ENCODE results near the genes TNFAIP8L3 and LYSMD2.

GRCh38 chr15:50560896-50561457, 14.5 kb upstream of the USP50 start:
- PRO-cap, result no peak

DNA sequence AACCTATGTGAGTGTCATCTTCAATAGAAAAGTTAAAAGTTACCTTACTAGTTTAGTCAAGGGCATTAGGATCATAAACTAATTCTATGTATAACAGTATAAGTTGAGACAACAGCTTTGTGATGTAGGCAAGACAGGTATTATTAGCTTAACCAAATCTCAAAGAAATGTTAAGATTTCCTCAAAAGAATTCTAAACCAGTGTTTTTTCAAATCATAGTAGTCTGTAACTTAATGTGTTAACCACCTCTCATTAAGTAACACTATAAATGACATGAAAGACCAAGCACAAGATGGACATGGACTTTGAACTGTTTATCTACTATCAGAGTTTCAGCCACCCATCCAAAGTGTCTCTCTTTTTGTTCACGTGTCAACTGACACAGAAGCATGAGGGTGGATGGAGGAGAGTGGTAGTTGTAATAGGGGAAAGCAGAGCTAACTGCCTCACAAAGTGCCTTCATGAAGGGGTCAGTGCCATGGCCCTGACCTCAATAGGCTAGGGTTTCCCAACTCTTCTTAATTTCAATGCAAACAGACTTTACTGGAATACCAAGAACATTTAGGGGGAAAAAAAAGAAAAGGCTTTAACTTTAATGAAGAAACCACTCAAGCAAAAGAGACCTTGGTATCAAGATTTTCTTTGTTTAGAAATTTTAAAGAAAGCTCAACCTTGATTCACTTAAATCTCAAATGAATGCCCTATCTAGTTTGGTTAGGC, 32.1 kb upstream of the TRPM7 start:
- PRO-cap, result no peak

- PRO-cap, result no peak
Measured at GRCh38 chr15:50908861-50909020, 258 bp downstream of the AP4E1 start.

DNA sequence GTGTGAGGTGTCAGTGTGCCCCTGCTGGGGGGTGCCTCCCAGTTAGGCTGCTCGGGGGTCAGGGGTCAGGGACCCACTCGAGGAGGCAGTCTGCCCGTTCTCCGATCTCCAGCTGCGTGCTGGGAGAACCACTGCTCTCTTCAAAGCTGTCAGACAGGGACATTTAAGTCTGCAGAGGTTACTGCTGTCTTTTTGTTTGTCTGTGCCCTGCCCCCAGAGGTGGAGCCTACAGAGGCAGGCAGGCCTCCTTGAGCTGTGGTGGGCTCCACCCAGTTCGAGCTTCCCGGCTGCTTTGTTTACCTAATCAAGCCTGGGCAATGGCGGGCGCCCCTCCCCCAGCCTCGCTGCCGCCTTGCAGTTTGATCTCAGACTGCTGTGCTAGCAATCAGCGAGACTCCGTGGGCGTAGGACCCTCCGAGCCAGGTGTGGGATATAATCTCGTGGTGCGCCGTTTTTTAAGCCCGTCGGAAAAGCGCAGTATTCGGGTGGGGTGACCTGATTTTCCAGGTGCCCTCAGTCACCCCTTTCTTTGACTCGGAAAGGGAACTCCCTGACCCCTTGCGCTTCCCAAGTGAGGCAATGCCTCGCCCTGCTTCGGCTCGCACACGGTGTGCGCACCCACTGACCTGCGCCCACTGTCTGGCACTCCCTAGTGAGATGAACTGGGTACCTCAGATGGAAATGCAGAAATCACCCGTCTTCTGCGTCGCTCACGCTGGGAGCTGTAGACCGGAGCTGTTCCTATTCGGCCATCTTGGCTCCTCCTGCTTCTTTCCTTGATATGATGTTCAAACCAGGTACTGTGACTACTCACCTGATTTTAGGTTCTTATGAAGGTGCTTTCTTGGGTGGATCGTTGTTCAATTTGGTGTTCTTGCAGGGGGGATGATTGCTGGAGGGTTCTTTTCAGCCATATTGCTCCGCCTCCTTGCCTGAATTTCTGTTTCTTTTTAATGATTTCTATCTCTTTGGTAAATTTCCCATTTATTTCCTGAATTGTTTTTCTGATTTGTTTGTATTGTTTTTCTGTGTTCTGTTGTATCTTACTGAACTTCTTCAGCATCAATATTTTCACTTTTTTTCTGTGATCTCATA, 57.5 kb downstream of the TNFAIP8L3 start:
- PRO-cap, result no peak

DNA sequence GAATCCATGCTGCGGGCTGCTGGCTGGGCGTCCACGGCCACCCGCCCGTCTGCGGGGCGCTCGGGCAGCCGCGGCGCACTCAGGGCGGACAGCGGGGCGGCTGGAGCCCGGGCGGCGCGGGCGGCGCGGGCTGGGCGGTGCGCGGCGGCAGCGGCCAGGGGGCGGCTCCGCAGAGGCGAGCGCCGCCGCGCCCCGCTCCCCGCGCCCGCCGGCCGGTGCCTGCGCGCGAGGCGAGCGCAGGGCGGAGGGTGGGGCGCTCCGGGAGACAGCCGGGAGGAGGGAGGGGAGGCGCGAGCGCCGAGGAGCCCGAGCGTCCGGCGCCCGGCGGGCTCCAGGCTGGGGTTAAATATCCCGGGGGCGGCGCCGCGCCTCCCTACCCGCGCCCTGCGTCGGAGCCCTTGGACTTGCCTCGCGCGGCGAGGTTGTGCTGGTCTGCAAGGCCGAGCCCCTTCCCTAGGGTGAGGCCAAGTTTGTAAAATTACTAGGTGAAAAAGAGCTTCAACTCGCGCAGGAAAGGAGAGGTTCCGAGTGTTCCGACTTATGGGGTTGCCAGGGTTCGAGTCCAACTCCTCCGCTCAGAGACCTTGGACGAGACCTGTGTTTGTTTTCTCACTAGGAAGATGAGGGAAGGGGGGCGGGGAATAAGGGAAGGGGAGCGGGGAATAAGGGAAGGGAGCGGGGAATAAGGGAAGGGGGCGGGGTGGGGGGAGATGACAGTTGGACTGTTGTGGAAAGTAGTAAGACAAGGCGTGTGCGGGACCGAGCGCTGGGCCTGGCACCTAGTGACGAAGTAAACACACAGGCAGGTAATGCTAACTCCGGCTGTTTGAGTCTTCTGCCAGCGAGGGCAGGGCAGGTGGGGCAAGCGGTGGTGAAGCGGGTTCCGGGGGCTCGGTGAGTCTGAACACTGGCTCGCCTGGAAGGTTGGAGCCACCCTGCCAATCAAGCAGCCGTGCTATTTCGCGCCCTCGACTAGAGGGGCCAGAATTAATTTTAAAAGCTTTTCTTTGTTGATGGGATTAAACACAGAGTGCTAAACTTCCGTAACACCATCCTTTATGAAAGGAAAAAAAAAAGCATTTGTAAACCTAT, at the start of gene TNFAIP8L3:
Gene TNFAIP8L3, minus strand, starts transcription at position 319 of the 1,092 bp plus-strand sequence.
- PRO-cap, result no peak

GRCh38 chr15:51342164-51342618, 736 bp downstream of the GLDN start:
- PRO-cap, result no peak

DNA sequence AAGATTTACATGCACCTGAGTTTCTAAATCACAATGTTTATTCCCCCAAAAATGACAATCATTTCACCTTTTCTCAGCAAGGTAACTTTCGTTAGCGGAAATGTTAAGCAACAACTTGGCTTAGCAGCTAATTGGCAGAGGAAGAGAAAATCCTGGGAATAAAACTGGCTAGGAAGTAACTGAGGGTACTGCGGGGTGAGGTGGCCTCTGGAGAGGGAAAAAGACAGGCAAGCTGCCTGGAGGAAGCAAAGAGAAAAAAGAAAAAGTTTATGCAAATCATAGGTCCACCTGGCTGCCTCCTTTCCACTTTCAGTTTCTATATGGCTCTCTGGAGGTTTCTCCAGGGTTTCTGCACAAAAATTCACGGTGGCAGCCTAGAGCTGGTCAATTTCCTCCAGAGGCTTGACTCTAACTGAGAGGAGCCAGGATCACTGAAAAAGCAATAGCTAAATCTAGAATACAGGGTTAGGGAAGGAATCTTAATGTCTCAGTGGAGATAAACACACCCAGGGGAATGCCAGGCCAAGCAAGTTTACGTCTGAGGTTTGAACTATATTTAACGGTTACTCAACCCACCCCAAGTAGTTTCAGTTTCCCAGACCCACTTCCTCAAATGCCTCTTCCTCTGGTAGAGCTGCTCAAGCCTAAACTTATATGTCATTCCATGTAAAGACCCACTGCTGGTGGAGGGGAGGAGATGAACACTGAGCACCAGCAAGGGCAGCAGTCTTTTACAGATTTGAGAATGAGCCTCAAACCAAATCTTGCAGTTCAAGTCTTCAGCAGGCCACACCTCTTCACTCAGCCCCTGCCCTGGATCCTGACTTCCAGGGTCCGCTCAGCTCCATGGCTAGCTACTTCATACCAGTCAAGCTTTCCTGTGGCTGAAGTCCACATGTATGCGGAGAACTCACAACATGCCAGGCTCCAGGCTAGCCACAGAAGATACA, 5.8 kb downstream of the LYSMD2 start:
- PRO-cap, result bidirectional peak, plus-strand start at position 584 of the sequence, minus-strand start at position 540 of the sequence

- PRO-cap, result bidirectional peak, plus-strand start at chr15:51737725, minus-strand start at chr15:51737646; bidirectional peak, plus-strand start at chr15:51737885, minus-strand start at chr15:51737822
Measured at GRCh38 chr15:51737542-51737974, at the start of gene LYSMD2. Gene LYSMD2, minus strand, starts transcription at chr15:51737655.

- PRO-cap, result no peak
Measured at GRCh38 chr15:51751786-51752691, 642 bp downstream of the TMOD2 start.

GRCh38 chr15:51848782-51849704, 19.6 kb downstream of the TMOD3 start:
- PRO-cap, result no peak

DNA sequence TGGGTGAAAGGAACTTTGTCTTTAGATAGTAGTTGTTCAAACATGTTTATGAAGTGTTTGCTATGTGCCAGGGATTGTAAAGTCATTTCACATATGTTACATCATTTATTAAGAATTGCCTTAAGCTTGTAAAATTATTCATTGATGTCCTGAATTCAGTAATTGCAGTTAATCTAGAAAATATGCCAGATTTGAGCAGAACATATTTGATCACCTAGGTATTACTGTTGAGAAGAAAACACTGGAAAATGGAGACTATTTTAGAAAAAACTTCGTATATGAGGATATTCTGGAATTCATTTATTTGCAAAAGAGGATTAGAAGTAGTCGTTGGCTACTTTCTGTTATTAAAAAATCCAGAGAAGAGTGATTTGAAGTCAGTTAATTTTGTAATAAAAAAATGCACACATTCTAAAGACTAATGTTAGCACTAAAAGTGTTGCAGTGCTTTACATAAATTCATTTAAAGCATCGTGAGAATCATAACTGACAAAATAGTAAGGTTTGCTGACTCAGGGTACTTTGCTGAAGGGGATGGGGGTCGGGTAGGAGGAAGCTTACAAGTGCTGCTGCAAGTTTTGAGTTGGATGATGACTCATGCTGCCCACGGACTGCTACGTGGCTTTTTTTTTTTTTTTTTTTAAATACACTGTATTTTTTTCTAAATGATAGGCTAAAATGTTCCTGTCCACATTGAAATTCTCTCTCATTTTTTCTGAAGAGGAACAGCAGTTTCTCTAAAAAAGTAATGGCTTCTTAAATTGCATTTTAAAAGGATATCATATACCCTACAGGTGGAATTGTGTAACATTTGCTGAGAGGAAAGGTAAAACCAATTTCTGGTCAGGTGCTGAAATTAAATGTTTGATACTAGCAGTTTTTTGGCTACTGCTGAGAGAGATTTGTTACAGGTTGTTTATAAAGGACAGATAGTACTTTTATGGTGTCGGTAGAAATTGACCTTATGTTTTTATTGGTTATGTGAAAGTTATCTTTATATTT, 2.0 kb downstream of the MAPK6 start:
- PRO-cap, result no peak

DNA sequence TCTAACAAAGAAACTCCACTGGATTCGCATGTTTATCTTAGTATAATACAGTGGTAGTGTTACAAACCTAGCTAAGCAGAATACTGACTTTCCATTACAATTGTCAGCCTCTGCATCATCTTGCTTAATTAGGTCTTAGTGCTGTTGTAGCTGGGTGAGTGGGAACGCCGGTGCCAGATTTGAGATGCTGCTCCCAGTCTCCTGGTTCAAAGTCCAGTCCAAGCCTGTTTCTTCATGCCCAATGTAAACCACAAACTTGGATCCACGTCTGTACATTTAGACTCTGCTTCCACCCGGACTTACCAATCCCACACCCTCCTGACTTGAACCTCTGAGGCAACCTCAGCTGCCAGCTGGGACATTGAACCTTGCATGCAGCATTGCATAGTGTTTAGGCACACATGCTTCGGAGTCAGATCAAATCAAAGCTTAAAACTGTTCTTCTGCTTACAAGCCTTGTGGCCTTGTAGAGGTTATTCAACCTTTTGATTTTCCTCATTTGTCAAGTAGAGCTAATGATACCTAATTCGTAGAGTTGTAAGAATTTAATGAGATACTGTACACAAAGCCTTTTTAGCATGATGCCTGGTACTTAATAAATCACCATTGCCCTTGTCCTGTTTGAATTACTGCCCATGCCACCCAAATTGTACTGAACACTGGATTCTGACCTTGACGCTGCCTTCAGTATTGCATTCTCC, 42.9 kb downstream of the BCL2L10 start:
- PRO-cap, result no peak

- PRO-cap, result no peak
Measured at GRCh38 chr15:52100785-52101264, 11.8 kb downstream of the BCL2L10 start.

GRCh38 chr15:52220863-52221604, 29.8 kb upstream of the GNB5 start:
- PRO-cap, result no peak

DNA sequence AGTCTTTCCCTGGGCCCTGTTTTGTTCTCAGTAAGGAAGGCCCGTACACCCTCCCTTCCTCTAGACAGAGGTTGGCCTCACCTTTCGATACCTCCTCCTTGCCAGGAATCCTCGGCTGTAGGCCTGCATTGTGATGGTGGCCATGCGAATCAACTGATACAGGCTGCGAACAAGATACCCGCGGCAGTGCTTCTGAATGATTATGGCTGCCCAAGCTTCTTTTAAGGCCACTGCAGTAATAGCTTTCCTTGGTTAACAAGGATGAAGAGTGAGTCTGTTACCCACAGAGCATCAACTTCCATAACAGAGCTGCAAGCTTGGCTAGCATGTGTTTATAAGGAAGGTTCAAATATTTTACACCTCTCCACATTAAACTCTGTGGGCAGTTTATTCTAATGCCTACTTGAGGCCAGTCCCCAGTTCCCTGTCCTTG, 50.8 kb upstream of the GNB5 start:
- PRO-cap, result no peak

DNA sequence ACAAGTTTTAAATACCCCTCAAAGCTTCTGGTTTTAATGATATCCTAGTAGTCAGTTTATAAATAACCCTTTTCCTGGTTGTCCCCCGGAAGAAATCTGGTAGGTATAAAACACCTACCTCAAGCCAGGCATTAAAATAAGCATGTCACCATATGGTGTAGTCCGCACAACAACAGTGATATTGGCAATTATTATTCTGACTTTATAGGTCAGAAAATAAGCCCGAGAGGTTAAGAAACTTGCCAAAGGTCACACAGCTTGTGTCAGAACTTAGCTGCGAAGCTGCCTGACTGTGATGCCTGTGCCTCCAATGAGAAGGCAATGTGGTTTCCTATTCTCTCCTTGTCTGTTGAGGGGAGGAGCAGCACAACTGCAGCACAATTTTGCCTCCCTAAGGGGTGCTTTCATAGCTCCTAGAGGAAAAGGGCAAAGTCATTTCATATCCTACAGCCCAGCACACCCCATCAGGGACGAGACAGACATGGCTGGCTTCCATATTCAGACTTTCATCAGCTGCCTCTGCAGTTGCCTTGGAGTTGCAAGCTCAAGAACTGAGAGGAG, 38.7 kb downstream of the MYO5C start:
- PRO-cap, result no peak

DNA sequence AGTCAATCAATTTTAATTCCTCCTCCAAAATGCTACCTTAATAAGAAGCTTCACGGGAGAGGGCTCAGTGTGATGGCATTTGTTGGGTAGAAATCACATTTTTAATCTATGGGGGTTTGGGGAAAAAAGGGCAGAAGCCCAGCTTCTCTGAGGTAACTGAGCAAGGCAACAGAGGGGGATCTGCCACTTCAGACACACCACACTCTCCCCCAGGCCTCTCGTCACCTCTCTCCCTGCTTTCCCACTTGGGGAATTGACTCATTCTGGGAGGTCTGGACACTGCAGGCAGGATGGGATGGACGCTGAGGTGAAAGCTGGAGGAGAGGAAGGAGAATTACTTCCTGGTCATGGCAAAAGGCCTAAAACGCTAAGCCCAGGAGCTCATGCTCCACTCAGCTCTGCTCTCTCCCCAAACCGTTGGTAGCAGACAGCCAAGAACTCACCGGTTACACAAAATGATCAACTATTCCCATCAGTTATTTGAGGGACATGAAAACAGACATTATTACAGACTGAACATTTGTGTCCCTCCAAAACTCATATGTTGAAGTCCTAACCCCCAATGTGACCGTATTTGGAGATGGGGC, 33.2 kb downstream of the MYO5C start:
- PRO-cap, result bidirectional peak, plus-strand start at position 362 of the sequence, minus-strand start at position 255 of the sequence

GRCh38 chr15:52310715-52311342, 15.2 kb upstream of the MYO5C start:
- PRO-cap, result no peak

- PRO-cap, result no peak
Measured at GRCh38 chr15:52427887-52428086, 100.9 kb downstream of the MYO5A start.

- PRO-cap, result no peak
Measured at GRCh38 chr15:52483602-52484331, 44.9 kb downstream of the MYO5A start.